SK-N-SH (cell line): ENCODE data around the genes UBE2H and KLHDC10.

- RRBS: no CpG with 5 or more reads among the region's 9 CpGs
CAGE:
- cytosol, long polyA plus RNA: no peak
- long polyA plus RNA: no peak
- nucleus, long polyA plus RNA: no peak
Observed at GRCh38 chr7:129925436-129926148, 27.2 kb downstream of the UBE2H start.

DNA sequence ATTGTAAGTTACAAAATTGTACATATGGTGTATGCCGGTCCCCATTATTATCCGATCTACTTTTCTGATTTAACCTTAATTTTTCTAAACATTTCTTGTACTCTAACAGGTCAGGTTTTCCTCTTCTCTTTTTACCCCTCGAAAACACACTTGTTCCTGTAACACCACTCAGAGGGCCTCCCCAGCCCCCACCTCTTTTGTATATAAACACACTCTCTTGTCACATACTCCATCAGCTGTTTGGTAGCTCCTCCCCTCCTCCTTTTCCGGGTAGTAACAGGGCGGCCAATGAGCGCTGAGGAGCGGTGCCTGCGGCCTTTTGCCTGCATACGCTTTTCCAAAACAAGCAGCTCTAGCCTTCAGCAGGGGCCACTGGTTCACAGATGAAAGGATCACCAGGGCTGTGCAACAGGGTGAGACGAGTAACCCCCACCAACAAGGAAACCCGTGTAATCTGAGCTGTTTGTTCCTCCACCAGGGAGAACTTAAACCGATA, 4.0 kb downstream of the UBE2H start:
- RRBS: no CpG with 5 or more reads among the region's 12 CpGs
CAGE:
- cytosol, long polyA plus RNA: no peak
- long polyA plus RNA: no peak
- nucleus, long polyA plus RNA: no peak

GRCh38 chr7:129952445-129953270, at the start of gene UBE2H:
Gene UBE2H (minus strand): TSS chr7:129952960.
- RRBS: 1% methylated on average over 32 of the region's 74 CpGs
CAGE:
- cytosol, long polyA plus RNA: start-site peak on the minus strand at chr7:129952884-129952961, 3,263 and 3,153 reads in 2 replicates
- long polyA plus RNA: start-site peak on the minus strand at chr7:129952884-129952964, 3,749 and 2,540 reads in 2 replicates
- nucleus, long polyA plus RNA: start-site peak on the minus strand at chr7:129952884-129952970, 2,446 and 1,362 reads in 2 replicates

DNA sequence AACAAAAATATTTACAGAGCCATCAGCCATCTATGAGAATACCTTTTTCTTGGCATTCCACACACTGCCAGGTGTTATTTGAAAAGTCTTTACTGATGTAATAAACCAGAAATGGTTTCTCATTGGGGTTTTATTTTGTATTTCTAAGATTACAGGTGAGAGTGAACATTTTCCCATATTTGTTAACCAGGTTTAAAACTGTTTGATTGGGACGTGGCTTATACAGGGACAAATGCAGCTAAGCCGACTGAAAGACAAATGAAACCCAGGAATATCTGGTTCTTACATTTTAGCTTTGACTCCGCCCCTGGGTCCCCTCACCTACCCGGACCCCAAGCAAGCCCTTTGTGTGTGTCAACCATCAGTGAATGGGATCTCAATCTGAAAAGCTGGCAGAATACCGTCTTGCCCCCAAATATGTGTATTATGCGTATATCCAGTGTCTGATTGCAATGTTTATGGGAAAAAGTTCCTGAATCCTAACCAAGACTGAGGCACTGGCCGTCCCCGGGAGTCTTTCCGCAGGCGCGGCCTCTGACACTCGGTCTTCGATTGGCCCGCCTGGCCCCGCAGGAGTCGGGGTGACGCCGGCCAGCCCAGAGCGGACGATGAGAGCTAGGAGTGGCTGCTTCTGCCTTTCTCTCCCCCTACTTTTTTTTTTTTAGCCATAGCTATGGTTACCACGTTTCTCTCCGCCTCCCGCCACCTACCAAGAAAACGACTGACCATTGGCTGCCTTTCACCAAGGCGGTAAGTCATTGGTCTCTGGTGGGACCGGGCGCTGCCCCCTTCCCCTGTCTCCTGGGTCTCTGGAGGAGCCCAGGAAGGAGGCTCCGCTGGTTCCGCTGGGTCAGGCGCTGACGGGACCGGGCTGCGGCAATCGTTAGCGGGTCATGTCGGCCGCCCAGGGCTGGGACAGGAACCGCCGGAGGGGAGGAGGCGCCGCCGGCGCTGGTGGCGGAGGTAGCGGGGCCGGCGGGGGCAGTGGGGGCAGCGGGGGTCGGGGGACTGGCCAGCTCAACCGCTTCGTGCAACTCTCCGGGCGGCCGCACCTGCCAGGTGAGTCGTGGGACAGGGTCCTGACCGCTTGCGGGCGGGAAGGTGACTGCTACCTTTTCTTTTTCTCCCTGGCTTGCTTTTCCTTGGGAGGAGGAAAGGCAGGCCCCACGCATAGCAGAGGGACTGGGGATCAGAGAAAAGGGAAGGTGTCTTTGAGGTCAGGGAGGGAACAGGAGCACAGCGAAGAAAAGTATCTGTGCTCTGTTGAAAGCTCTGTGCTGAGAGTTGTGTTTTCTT, at the start of gene KLHDC10:
TSS of gene KLHDC10 (plus strand) at position 784 of the 1,296 bp plus-strand sequence.
- RRBS: 2% methylated on average over 31 of the region's 60 CpGs
CAGE:
- cytosol, long polyA plus RNA: no peak
- long polyA plus RNA: no peak
- nucleus, long polyA plus RNA: no peak

DNA sequence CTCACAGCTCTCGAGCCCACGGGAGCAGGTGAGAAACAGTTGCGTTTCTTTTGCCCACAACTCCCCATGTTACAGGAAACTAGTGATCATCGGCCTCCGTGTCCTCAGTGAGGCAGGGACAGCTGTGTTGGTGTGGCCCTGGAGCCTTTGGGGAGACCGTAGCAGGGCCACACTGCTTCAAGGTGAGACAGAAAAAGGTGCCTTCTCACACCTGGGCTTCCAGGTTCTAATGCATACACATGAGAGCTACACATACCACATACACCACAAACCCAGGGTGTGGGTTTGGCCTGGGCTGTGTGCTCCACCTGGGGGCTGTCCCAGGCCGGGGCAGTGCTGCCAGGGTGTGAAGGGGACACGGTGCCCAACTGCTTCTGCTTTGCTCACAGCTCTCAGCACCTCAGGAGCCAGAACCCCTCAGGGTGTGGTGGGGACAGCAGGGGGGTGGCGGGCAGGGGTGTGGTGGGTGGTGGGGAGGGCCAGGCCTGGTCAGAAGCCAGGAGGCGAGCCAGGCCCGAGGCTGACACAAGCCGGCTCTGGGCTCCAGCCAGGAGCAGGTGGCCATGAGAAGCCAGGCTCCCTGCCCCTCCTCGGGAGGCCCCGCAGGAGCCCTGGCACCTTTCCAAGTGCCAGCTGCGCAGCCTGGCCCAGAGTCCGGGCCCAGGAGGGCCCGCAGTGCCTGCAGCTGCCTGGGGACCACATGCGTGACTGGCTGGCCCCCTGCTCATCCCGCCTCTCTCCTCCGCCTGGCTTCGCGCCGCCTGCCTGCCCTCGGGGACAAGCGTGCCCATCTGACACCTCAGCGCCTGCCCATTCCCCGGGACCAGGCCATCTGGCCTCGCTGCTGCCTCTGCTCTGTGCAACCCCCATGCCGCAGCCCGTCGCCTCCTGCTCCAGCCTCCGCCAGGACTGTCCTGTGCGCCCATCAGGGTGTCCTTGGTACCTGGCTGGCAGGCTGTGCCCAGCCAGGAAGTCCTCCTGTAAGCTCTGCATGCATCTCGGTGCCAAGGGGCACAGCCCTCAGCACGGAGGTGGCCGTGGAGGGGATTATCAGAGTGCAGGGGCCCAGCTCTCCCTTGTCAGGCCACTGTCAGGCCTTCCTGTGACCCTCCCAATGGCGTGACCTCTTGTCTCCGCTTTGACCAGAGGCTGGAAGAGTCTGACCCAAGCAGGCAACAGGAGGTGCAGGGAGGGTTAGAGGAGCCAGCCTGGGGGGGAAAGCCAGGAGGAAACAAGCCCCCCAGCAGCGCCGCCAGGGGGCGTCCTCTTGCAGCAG, 50.8 kb downstream of the TMEM209 start:
- RRBS: no CpG with 5 or more reads among the region's 41 CpGs
CAGE:
- cytosol, long polyA plus RNA: no peak
- long polyA plus RNA: no peak
- nucleus, long polyA plus RNA: no peak

DNA sequence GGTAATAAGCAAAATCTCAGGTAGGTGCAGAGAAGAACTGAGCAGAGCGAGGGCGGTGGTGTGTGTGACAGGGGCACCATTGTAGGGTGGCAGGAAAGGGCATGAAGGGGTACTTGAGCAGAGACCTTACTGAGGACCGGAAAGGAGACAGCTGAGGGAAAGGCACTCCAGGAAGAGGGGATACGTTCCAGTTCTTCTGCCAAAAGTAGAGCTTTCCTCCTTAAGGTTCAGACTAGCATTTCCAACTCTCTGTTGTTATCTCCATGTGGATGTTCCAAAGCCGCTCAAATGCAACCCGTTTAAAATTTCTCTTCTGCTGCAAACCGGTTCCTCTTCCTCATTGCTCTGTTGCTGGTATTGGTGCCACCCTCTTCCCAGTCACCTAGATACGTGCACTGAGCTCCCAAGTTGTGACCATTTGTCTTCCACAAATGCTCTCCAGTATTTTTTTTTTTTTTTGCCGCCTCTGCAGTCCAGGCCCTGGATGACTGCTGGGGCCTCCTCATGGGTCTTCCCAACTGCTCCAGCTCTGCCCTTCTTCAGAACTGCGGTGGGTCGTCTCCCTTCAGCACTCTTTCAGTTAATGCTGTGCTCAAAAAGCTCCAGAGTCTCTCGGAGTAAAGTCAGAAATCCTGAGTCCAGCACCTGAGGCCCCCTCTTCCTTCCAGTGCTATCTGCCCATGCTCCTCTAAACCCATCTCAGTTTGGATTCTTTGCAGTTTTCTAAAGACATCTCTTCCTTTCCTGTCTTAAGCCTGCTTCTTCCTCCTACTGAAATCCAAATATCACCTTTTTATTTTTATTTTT, 47.4 kb downstream of the TMEM209 start:
- RRBS: no CpG with 5 or more reads among the region's 12 CpGs
CAGE:
- cytosol, long polyA plus RNA: no peak
- long polyA plus RNA: no peak
- nucleus, long polyA plus RNA: no peak

DNA sequence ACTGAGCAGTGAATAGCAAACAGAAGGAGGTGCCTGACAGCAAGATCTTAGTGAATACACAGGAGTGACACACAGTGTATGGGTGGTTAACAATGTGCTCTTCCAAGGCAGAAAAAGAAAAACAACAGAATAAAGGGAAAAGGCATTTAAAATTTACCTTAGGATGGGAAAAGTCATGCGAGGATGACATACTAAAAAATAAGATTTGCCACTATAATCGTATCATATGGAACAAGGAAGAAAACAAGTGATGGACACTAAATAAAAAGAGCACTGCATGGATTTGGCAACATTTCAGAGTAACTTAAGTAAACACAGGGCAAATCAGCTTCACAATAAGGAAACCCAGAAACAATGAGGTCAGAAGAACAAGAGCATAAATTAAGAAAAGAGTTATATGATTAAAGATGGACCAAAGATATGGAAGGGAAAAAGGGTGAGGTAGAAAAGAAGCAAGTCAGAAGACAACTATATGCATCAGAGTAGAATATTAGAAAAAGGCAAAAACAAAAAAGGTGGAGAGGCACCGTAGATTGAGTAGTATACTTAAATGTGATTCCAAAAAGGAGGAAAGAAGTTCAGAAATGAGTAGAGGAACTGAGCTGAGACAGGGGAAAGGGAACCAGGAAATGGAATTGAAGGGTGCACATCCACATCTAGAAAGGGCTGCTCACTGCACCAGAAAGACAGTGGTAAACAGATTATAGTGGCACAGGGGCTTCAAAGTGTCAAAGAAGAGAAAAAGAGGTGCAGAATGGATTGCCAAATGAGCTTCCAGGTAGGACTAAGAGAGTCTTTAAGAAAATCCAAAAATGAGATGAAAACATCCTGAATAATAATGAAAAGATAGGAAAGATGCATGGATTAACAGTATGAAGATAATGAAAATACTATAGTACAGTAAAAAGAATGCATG, 29.8 kb downstream of the MEST start:
- RRBS: no CpG with 5 or more reads among the region's 3 CpGs
CAGE:
- cytosol, long polyA plus RNA: no peak
- long polyA plus RNA: no peak
- nucleus, long polyA plus RNA: no peak

DNA sequence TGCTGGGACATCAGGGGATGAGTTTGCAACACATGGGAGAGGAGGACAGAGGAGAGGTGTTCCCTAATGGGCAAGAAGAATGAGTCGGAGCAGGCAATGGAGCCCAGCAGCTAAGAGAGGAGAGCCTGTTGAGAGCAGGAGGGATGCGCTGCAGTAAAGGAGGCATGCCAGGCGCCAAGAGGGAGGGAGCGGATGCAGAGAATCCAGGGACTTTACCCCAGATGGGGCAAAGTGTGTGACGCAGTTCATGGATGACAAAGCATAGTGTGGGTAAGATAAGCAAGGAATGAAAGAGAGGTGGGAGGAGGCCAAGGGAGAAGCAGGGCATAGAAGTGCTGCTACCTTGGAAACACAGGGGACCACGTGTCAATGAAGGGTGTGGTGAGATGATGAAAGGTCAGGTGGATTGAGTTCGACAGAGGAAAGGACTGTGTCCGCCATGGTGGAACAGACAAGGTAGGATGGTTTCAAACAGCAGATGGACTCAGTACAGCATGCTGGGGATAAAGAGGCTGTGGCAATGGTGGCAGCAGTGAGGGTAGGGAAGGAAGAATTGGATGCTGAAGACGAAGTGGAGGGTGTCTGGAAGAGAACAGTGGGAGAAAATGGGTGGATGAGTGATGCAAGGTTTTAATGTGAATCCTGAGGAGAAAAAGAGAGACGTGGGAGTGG, 32.7 kb downstream of the MEST start:
- RRBS: no CpG with 5 or more reads among the region's 10 CpGs
CAGE:
- cytosol, long polyA plus RNA: no peak
- long polyA plus RNA: start-site peak on the plus strand centred at position 391 of the sequence, 71 bp wide, 8 and 8 reads in 2 replicates
- nucleus, long polyA plus RNA: start-site peak on the plus strand centred at position 365 of the sequence, 190 bp wide, 57 and 37 reads in 2 replicates

DNA sequence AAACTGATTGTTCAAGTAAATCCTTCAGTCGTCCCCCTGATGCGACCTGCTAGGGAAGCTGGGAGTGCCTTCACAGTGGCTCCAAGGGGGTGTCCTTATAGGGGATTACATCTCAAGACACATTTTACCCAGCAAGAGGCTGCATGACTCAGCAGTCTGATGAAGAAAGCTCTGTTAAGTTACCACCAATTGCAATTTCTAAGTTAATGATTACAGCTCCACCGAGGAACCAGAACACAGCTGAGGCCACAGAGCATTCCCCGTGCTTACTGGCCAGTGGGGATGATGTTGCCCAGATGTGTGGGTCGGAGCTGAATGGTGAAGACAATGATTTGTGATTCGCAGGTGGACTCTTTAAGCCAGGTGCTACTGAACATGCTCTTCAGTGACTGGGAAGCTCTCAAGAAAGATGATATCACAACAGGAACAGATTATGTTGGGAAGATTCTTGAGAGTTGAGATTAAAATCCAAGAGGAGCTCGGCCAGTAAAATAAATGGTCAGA, 151.1 kb upstream of the KLF14 start:
- RRBS: no CpG with 5 or more reads among the region's 7 CpGs
CAGE:
- cytosol, long polyA plus RNA: no peak
- long polyA plus RNA: no peak
- nucleus, long polyA plus RNA: no peak

- RRBS: no CpG with 5 or more reads among the region's 7 CpGs
CAGE:
- cytosol, long polyA plus RNA: no peak
- long polyA plus RNA: no peak
- nucleus, long polyA plus RNA: no peak
Observed at GRCh38 chr7:130886448-130886818, 152.4 kb upstream of the KLF14 start.

GRCh38 chr7:130887091-130888382, 153.5 kb upstream of the KLF14 start:
- RRBS: no CpG with 5 or more reads among the region's 25 CpGs
CAGE:
- cytosol, long polyA plus RNA: no peak
- long polyA plus RNA: no peak
- nucleus, long polyA plus RNA: no peak

DNA sequence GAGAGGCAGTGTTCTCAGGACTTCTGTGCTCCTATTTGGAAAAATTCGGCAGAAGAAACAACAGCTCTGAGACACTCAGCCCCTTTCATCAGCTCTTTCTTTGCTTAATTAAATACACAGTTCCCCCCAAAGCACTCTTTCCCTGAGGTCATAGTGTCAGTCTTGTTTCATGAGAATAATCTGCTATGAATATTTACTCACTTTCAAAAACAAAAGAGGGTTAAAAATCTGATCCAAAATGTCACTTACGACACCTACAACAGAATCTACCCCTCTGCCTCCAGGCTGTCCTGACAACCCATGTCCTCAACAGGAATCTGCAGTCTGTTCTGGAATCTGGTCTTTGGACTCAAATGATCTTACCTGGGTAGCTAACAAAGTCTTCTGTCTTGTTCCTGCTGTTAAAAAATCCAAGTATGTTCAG, 188.7 kb upstream of the KLF14 start:
- RRBS: no CpG with 5 or more reads among the region's 2 CpGs
CAGE:
- cytosol, long polyA plus RNA: no peak
- long polyA plus RNA: no peak
- nucleus, long polyA plus RNA: no peak

GRCh38 chr7:130939789-130940561, 206.0 kb upstream of the KLF14 start:
- RRBS: no CpG with 5 or more reads among the region's 5 CpGs
CAGE:
- cytosol, long polyA plus RNA: no peak
- long polyA plus RNA: no peak
- nucleus, long polyA plus RNA: no peak

GRCh38 chr7:130985941-130987019, 252.3 kb upstream of the KLF14 start:
- RRBS: no CpG with 5 or more reads among the region's 13 CpGs
CAGE:
- cytosol, long polyA plus RNA: no peak
- long polyA plus RNA: no peak
- nucleus, long polyA plus RNA: no peak

DNA sequence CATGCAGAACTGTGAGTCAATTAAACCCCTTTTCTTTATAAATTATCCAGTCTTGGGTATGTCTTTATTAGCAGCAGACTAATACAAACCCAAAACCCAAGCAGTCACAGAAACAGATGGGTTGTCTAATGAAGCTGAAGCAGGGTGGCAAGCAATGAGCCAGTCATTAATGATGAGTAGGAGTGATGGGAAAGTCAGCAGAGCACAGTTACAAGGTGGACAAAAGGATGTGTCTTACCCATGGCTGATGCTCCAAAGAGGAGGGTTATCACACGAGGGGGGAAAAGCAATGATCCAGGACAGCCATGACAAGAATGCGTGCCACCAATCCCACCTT, 289.3 kb upstream of the KLF14 start:
- RRBS: no CpG with 5 or more reads among the region's 2 CpGs
CAGE:
- cytosol, long polyA plus RNA: no peak
- long polyA plus RNA: no peak
- nucleus, long polyA plus RNA: no peak

DNA sequence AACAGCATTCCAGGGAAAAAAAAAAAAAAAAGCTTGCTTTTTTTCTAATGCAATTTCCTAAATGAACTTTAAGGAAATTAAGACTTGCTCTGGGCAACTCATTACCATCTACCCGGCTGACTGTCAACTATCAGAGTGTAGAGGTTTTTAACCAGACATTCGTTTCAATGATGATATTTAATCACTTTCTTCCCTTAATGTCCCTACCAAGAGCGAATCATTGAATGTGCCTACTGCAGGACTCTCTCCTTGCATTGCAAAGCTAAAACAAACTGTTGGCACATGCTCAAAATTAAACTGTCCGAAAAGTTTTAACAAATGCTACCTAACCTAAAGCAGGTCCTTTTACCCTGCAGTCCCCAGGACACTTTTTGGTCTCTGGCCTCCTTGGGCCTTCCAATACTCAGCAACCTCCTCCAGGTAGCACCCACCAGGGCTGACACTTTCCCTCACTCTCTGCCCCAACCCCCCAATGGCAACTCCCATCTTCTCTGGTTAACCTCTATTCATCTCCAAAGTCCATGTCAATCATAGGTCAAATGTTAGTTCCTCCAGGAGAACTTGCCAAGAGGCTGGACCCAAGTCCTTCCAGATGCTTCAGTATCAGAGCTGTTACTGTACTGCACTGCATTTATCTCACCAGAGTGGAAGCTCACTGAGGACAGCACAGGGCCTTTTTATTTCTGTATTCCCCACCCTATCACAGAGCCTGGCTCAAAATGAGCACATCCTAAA, 294.8 kb upstream of the KLF14 start:
- RRBS: no CpG with 5 or more reads among the region's 4 CpGs
CAGE:
- cytosol, long polyA plus RNA: no peak
- long polyA plus RNA: no peak
- nucleus, long polyA plus RNA: no peak

DNA sequence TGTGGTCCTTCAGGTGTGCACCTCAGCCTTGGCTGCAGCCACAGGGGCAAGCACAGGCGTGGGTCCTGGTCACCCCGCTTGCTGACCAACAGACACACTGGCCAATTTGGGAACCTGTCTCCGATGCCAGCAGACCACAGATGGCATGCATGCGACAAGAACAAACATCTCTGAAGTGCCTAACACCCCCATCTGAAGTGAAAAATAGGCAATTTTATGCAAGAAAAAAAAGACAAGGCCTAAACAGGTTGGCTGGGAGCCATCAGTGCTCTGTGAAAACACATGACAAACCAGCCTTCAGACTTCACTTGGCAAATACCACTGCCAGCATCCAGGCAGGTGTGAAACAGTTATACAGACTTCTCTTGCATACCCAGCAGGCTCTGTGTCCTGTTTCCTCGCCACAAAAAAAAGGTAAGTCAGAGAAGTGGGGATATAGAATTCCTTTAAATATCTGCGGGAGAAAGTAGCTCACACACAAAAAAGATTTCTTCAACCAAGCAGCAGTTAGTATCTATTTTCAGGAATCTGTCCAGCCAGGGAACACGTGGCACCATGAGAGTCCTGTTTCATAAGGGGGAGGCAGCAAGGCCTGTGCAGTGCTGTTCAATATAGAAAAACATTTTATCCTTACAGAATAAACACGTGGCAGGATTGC, 293.4 kb upstream of the MKLN1 start:
- RRBS: no CpG with 5 or more reads among the region's 8 CpGs
CAGE:
- cytosol, long polyA plus RNA: no peak
- long polyA plus RNA: no peak
- nucleus, long polyA plus RNA: no peak

DNA sequence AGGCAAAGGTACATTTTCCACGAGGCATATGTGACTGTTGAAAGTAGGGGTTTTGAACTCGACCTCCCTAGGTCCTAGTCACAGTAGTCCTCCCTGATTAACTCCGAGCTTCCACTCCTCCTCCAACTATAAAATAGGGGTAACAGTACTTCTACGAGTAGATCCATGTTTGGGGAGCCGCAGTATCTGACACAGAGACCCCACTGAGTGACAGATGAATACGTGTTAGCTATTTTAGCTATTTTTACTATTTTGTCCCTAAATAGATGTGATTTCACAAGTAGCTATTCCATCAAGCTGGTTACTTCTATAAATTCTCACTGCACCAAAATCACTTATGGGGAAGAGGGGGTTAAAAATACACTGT, 222.6 kb upstream of the MKLN1 start:
- RRBS: no CpG with 5 or more reads among the region's 6 CpGs
CAGE:
- cytosol, long polyA plus RNA: no peak
- long polyA plus RNA: no peak
- nucleus, long polyA plus RNA: no peak

- RRBS: no CpG with 5 or more reads among the region's 17 CpGs
CAGE:
- cytosol, long polyA plus RNA: no peak
- long polyA plus RNA: no peak
- nucleus, long polyA plus RNA: no peak
Observed at GRCh38 chr7:131501617-131502737, 54.5 kb downstream of the PODXL start.

DNA sequence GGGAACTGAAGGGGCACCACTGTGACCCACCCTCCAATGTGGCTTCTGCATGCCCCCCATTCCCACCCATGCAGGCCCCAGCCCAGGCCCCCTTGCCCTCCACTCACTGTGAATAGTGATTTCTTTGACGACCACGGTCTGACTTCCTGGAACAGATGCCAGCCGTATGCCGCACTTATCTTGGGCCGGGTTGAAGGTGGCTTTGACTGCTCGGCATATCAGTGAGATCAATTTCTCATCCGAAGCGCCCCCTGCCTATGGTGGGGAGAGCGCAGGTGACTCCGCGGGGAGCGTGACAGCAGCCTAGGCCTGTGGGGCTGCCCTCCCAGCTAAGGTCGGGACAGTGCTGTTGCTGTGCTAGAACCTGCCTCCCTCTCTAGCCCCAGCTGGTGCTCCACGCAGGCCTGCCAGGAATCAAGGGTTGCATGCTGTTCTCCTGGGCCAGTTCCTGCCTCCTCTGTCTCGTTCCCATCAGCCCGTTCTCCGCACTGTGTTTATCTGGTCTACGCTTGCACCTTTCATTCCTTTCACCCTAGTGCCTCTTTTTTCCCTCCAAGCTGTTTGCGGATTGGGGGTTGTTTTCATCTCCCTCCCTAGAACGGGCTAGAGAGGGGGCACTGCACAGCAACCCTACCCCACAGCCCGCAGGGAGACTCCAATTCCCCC, 49.8 kb downstream of the PODXL start:
- RRBS: no CpG with 5 or more reads among the region's 21 CpGs
CAGE:
- cytosol, long polyA plus RNA: no peak
- long polyA plus RNA: no peak
- nucleus, long polyA plus RNA: no peak